Vagina (tissue), 1 donor: ENCODE measurements around a stretch of chrX.

DNA sequence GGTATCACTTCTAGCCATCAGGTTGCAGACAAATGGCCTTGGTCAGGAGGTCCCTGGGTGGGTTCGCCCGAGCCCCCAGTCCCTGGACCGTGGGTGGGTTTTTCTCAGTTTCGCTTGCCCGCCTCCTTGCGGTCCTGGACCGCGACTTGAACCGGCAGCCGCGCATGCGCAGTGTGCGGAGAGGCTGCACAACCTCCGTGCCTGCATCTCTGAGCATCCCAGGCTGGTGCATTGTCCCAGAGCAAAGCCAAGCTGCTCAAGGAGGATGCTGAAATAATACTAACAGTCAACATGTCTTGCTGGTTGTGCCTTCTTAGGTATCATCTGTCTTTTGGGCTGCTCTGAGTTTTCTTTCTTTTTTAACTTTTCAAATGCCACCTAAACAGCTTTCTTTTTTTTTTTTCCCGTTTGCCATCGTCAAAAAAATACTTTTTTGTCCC lies 623 bp upstream of the PUDP start:
- PRO-cap, result unidirectional peak, minus-strand start at position 148 of the sequence
- RAMPAGE, long total RNA, result no peak

DNA sequence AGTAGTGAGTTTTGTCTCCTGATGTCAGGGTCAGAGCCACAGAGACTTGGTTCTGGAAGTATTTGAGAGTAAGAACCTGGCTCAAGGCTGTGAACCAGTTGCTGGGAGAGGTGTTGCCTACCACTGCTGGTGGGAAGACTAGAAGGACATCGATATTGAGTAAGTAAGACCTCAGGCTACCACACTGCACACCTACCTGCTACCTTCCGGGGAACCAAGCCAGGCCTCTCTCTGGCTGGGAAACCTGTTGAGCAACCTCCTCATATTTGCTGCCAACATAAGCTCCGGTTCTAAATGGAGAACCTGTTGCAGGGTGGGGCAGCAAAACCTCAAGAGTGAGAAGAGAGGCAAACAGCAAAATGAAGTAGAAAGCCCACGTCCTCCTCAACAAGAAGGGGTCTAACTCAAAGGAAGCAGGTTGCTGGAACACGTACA lies 104.2 kb upstream of the PUDP start:
- PRO-cap, result no peak
- RAMPAGE, long total RNA, result no peak

DNA sequence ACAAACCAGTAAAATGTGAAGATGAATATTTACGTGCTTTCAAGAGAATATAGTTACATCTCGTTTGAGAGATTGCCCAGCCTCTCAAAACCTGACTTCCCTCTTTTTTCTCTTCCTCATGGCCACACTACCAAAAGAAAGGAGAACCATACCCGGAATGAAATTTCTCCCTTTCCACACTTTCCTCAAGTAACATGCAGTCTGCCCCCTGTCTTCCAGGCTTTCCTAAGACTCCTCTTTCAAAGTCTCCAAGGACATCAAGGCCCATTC lies 50.6 kb downstream of the ANOS1 start:
- PRO-cap, result no peak
- RAMPAGE, long total RNA, result no peak

DNA sequence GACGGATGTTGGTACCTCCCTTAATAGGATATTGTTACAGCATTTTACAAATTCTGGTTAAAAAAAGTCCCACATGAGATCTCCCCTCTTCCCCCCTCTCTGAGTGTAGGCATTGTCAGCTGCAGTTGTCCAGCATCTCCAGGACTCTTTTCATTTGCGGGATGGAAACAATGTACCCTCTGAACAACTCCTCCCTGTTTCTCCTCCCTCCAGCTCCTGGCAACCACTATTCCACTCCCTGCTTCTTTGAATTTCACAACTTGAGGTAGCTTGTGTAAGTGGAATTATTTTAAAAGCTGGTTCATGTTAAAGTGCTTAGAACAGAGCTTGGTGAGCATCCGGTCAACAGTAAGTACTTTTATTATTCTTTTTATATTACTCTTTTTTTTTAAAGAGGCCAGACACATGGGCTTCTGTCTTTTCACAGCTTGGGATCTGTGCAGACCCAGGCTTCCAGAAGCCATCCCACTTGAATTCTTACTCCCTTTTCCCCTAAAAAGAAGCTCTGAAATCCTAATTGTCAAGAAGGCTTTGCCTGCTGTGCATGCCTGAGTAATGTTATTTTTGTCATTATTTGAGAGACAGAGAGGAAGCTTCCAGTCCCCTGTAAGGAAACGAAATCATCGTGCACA lies 69.9 kb downstream of the TBL1X start:
- PRO-cap, result unidirectional peak, minus-strand start at position 156 of the sequence
- RAMPAGE, long total RNA, result no peak

- PRO-cap, result no peak
- RAMPAGE, long total RNA, result no peak
These were observed 751 bp upstream of the SHROOM2 start for GRCh38 chrX:9785174-9786181.

DNA sequence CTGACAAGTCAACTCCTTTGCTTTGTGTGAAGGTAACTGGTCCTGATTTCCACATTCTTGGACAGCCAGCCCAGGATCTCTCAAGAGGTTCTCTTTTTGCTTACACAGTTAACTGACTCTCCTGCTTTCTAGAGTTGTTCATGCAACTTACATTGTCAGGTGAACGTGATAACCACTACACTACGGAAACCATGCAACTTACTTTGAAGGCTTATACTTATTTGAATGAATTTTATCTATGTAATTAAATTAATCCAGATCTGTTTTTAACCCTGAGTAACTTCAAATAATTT lies 128.8 kb downstream of the CLCN4 start:
- PRO-cap, result no peak
- RAMPAGE, long total RNA, result no peak

GRCh38 chrX:10577735-10578236 lies 42.6 kb downstream of the MID1 start:
- PRO-cap, result no peak
- RAMPAGE, long total RNA, result no peak

DNA sequence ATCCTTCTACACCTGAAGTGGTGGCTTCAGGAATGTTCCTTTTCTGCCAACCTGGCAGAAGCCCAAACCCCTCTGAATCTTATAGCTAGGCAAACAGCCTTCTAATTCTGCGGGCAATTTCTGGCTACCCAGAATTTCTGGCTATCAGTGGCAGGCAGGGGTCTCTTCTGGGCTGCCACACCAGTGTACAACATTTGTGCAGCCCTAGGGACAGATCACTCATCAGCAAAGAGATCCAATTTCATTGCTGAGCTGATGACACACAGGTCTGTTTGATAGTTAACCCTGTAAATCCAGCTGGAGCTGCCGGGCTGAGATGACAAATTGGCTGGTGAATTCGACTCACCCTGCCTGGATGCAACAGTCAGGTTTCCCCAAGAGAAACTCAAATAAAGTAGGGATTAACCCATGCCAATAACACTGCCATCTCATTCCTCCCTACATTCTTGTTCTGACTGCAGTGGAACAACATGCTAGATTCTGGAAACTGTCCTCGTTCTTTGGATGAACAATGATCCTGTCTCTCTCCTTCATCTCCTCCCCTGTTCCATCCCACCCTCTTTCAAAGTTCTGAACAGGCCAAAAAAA lies 2.3 kb downstream of the MID1 start:
- PRO-cap, result no peak
- RAMPAGE, long total RNA, result no peak

DNA sequence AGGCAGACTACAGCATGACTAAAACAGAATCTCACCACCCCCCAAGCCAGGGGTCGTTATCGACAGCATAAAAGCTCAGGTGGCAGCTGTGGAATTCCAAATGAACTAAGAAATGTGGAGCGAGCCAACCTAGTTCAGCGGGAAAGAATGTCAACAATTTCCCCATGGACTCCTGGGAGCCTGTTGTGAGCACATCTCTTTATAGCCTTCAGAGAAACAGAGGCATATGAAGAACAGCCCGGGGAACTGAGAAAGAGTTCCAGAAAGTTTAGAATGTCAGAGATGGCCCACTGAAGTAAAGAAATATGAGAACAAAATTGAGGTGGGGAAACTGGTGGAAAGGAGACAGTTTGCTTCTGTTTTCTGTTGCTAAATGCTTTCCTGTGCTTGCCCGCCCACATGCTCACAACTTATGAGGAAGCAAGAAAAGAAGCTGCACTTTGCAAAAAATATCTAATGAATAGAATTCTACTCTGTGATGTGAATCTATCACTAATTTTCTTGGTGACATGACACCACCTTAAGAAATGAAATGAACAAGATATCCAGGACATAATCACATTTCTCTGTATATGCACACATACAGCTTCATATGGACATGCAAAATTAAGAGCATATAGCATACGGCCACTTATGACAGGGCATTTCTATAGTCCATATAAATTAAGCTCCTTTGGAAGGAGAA lies 135.3 kb upstream of the MID1 start:
- PRO-cap, result no peak
- RAMPAGE, long total RNA, result no peak

DNA sequence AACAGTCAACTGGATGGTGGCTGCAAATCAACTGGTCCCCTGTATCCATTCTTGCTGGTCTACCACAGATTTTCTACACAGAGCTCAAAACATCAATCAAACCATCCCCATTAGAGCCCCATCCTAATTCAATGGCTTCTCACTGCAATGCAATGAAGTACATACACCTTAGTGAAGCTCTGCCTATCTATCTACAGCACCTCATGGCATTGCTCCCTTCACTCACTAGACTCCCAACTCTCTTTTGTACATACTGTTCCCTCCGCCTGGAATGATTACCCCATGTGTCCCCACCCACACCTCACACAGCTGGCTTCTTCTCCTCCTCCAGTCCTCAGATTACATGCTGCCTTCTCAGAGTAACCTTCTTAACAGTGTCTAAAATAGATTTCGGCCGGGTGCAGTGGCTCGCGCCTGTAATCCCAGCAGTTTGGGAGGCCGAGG lies 46.9 kb downstream of the AMELX start:
- PRO-cap, result no peak
- RAMPAGE, long total RNA, result no peak

DNA sequence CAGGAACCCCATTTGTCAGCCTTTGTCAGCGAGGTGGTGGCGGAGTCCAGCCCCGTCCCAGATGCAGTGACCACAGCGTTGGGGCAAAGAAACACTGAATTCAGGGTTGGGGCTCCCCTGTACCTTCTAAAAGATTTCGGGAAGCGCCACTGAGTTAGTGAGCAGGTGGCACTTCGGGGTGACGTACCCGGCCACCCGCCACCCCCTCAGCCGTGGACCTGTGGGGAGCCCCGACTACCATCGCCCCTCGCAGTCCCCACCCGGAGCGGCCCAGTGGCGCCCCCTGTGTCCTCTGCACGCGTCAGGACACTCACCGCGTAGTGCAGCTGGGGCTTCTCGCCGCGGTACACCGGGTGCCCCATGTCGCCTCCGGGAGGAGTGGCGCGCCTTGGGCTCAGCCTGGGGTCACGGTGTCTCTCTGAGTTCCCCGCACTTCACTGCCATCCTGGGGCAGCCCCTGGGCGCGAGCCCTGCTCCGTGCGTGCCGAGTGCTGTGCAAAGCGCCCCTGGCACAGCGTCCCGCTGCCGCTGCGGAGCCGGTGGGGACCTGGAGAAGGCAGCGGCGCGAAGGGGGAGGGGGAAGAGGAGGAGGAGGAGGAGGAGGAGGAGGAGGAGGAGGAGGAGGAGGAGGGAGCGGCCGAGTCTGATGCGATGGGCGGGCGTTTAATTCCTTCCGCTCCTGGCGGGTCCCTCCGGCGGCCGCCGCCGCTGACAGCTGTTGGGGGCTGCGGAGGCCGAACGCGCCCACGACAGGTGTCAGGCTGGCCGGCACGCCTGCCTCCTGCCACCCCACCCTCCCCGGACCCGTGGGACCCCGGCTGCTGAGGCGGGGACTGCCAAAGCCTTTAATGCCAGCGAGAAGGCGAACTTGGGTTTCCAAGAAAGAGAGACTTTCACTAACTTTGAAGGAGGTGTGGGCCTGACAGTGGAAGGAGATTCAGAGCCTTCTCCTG lies 134.3 kb downstream of the AMELX start:
- PRO-cap, result bidirectional peak, plus-strand start at position 671 of the sequence, minus-strand start at position 566 of the sequence
- RAMPAGE, long total RNA, result start-site peak on the minus strand centred at position 529 of the sequence, 65 bp wide, 86 reads

DNA sequence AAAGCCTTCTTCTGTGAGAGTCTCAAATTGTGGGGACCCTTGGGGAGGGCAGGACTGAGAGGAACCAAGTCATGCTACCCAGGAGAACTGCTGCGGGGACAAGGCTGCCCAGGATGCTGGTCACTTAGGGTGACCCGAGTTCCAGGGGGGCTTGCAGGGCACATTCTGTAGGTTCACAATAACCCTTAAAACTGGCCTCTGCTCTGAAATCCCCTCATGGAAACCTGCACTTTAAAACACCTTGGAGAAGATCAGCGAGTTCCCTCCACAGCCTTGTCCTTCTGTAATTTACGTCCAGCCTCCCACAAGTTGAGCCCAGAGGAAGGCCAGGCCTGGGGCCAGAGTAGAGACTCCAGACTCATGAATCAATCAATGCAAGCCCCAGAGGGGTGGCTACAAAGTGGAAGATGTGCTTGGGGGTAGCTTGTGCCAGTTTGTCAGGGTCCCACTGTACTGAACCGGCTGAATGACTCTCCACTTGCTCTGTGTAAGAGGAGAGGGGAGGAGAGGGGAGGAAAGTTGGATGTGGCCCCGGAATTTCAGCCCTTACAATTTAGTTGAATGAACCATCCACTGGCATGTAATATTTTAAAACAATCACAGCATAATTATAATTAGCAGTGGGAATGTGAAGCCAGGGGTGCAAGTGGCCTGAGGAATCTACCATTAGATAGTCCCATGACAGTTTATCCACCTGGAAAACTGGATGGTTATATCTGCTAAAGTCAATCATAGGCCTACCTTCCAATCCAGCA lies 135.2 kb downstream of the AMELX start:
- PRO-cap, result no peak
- RAMPAGE, long total RNA, result no peak

- PRO-cap, result bidirectional peak, plus-strand start at chrX:11757794, minus-strand start at chrX:11757746
- RAMPAGE, long total RNA, result no peak
These were observed 556 bp upstream of the MSL3 start for GRCh38 chrX:11757403-11757959.

GRCh38 chrX:12967794-12968115 lies 7.2 kb upstream of the TMSB4X start:
- PRO-cap, result no peak
- RAMPAGE, long total RNA, result no peak

- PRO-cap, result no peak
- RAMPAGE, long total RNA, result no peak
These were observed 7.1 kb downstream of the TMSB4X start for GRCh38 chrX:12981955-12982376.

DNA sequence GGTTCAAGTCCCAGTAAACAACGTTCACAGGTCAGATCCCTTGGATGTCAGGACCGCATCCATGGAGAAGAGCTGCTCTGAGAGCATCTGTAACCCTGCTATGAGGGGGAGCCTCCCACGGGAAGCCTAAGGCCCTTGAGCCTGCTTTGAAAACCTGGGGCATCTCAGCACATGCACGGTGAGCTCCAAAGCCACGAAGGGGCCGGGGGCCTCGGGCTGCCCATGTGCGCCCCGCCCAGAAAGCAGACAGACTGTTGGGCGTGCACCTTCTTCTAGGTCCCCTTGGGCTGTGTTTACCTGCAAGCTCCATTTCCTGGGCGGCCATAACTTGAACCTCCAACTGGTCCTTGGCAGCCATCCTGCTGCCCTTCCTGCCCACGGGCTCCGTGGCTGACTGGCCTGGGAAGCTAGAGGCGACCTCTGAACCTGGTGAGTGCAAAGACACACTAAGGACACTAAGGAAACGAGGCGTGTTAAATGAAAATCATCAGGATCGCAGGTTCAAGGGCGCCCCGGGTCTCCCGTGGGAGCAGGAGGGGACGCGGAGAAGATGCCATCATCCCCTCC lies 905 bp downstream of the FAM9C start:
- PRO-cap, result no peak
- RAMPAGE, long total RNA, result no peak

DNA sequence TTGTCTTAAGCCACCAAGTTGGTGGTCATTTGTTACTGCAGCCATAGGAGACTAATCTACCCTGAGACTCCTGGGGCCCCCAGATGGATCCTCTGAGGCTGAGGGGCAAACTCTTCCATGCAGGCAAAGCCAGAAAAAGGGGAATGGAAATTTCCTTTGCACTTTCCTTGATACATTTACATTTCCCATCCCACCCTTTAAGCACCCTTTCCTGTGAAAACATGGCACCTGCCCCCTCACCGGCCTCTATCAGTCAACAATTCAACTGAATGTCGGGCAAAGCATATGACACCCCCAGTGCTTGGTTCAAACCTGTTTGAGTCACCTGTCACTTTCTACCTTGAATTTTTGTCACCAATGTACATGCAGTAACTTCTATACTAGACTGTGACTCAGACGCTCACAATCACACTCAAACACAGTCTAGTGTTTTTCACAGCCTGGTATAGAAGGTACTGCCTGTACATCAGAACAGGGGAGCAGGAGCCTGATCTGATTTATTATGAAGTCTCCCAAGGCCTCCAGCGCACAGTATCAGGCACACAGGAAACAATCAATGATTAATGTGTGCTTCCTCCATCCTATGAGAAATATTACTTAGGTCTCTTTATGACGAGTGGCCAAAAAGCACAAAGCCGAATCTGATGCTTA lies 49.1 kb upstream of the FAM9C start:
- PRO-cap, result no peak
- RAMPAGE, long total RNA, result no peak

GRCh38 chrX:13119512-13120401 lies 75.3 kb upstream of the FAM9C start:
- PRO-cap, result no peak
- RAMPAGE, long total RNA, result no peak

DNA sequence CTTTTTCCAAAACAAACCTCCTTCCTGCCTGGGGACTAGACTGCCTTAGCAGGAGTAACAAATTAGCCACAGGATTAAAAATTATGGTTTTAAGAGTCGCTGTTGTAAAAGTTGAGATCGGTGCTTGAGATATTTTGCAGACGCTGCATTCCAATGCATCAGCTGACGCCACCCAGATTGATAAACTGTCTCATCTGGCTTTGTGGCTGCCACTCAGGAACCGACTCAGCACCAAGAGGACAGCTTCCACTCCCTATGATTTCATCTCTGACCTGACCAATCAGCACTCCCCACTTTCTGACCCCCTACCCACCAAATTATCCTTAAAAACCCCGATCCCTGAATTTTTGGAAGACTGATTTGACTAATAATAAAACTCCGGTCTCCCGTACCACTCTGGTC lies 70.7 kb downstream of the ATXN3L start:
- PRO-cap, result no peak
- RAMPAGE, long total RNA, result no peak

GRCh38 chrX:13473386-13474577 lies 95.6 kb upstream of the EGFL6 start:
- PRO-cap, result no peak
- RAMPAGE, long total RNA, result no peak